Airway epithelial cell (primary cell): ENCODE measurements around a stretch of chr18.

DNA sequence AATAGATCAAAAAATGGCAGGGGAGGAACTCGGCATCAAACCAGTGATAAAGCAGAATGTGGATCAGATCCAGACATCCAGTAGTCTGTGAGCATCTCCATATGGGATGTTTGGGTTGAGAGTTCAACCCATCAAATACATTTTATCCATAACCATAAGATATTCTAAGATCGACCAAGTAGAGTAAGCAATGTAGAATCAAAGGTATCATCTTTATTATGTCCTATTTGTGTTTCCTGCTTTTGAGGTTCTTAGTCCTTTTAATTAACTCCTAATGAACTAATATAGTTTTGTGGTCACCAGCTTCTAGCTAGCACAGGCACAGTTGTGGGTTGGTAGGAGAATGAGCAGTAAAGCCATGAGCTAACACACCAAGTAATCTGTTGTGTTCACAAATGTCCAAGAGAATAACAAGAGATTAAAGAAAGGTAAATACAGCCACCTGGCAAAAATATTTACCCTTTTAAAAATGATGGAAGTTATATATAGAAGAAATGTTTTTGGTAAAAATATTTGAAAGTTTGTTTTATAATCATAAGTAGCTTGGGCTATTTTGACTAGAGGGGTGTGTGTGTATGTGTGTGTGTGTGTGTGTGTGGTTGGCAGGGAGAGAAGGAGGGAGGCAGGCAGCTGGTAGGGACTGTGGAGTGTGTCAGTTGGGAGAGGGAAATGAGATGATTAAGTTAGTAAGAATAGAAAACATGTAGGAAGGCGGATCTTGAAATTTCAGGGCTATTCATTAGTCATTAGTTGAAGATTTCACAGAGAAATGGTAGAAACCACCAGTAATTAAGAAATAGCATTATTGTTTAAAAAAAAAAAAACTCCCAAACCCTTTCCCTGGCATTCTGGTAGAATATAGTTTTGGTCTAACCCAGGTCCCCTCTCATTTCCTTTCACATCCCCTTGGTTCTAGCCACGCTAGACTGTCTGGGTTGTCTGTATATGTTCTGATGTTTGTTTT is 161.2 kb downstream of the NEDD4L start:
- RAMPAGE, long total RNA = no peak

DNA sequence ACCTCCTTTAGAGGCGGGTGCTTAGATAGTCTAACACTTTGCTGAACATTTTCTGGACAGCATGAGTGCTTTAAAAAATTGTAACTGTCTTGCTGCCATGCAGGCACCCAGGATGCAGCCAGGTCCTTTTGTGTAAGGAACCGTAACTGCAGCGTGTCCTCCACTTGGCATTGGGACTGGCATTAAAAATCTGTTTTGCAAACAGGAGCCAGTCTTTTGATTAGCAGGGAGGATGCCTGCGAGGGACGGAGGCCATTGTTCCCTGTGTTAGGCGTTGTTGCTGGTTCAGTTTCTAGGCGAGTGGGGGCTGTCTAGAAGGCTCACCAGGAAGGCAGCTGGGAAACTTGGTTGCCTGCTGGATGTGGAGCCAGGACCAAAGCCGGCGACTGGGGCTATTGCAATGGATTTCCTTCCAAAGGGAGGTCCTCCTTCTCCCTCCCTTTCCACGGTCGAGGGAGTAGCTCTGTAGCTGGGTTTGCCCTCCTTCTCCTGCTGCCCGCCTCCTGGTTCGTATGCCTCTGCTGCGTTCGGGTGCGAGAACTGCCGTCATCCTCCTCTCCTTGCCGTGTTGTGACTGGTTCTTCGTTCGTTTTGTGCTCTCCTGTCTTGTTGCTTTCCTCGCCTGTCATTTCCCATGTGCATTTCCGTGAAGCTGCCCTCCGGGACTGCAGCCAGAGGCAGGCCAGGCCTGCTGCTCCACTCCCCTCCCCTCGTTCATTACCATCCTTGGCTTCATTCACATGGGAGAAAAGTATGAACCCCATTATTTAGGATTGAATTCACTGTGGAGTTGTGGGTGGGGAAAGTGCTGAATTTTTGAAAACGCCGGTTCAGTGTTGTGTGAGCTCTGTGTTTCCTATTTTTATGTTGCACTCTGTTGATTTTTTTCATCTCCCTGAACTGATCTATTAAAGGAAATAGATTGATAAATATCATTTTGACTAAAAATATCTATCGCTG is 203.4 kb downstream of the NEDD4L start:
- RAMPAGE, long total RNA = no peak

GRCh38 chr18:58385329-58385895 is 243.5 kb downstream of the ALPK2 start:
- RAMPAGE, long total RNA = no peak

DNA sequence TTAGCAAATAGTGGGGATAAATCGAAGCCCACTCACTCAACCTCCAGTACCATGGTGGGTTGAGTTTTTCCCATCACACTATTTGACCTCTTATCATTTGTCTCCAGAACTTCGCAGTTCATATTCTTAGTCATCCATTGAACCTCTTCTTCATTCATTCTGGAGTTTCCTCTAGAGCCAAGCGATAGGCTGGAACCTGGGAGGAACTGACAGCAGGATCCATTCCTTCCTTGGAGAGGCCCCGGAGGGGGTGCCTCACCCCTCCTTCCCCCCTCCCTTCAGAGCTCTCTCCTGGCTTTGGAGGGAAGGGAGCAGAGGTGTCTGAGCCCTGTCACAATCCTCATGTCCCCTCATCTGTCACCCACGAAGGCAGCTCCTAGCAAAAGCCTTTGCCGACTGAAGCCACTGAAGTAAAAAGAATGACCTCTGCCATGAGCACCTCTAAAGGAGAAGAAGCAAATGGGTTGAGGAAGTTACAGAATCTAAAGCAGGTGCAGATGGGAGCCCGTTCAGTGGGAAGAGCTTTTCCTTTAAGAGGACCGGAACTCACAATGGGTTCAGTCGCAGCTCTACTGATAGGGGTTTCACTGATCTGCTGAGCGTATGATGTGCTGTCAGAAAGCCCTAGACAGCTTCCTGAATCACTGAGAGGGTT is 214.0 kb downstream of the ALPK2 start:
- RAMPAGE, long total RNA = no peak

GRCh38 chr18:58451584-58451937 is 177.3 kb downstream of the ALPK2 start:
- RAMPAGE, long total RNA = no peak

DNA sequence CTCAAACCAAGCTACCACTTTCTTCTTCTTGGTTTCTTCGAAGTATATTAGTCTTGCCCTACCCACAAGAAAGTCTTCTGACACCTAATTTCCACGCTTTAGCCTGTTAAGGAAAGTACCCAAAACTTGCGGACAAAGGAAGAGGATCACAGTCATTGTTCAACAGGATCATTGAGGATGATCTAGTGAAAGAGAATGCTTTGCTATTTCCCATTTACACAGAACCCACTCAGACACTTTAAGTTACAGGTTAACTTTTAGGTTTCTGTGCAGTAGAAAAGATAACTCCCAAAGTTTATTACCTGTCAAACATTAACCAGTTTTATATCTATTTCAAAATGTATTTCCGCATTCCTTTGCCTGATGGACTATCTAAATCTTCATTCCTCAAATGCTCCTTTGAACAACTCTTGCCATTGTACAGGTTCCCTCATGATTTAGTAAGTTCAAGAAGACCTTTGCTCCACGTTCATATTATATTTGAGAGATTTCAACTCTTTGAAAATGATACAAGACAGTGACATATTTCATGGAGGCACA is 102.1 kb downstream of the ALPK2 start:
- RAMPAGE, long total RNA = no peak

GRCh38 chr18:58592382-58593000 is 36.4 kb downstream of the ALPK2 start:
- RAMPAGE, long total RNA = no peak

DNA sequence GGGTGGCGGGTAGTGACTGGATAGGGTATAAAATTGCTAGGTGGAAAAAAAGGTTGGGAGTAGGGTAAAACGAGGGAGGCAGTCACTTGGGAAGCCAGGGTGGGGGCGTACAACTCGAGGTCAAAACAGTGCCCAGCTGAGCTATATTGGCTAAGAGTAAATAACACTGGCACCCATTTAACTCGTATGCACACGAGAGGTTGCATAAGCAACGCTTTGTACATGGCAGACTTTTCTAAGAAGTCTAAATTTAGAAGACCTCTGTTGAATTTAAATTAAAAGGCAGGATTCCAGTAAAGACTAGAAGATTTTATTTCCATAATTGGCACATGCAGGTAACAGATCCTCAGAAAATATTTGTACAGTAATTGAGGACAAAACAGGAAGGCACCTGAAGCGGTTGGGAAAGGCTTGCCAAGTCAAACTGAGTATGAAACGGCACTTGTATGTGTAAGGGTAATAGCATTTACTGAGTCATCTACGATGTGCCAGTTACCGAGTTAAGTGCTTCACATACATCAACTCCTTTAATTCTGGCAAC is 1.5 kb upstream of the MALT1 start:
- RAMPAGE, long total RNA = no peak

DNA sequence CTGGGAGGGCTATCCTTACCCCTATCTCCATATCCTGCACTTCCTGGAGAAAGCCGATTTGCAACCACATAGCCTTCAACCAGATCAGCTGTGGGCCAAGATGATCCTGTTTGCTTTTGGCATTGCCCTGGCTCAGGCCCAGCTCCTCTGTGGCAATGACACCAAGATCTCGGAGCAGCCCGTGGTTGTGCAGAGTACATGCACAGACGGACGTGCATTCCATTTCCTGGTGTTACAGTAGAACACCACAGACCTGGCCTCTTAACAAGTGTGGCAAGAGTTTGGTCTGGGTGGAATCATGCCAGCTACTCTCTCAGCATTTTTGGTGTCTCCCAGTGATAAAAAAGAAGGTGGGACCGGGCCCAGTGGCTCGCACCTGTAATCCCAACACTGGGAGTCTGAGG is 20.0 kb downstream of the MALT1 start:
- RAMPAGE, long total RNA = no peak

GRCh38 chr18:58754603-58755082 is 83.4 kb downstream of the MALT1 start:
- RAMPAGE, long total RNA = no peak

GRCh38 chr18:58789336-58790369 is 75.0 kb upstream of the ZNF532 start:
- RAMPAGE, long total RNA = no peak

GRCh38 chr18:58864570-58864684 is 250 bp upstream of the ZNF532 start:
- RAMPAGE, long total RNA = no peak

DNA sequence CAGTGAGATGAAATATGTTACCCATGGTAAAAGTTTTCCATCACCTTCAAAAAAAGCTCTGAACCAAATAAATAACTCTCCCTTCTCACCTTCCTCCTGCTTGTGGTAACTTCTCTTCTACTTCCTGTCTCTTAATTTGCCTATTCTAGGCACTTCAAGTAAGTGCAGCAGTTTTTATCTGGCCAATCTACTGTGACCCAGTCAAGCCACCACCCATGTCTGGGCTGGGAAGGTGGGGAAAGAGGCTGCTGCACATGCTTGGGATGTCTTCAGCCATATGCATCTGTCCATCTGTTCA is 31.5 kb downstream of the ZNF532 start:
- RAMPAGE, long total RNA = no peak

GRCh38 chr18:58966705-58967203 is 102.1 kb downstream of the ZNF532 start:
- RAMPAGE, long total RNA = no peak

DNA sequence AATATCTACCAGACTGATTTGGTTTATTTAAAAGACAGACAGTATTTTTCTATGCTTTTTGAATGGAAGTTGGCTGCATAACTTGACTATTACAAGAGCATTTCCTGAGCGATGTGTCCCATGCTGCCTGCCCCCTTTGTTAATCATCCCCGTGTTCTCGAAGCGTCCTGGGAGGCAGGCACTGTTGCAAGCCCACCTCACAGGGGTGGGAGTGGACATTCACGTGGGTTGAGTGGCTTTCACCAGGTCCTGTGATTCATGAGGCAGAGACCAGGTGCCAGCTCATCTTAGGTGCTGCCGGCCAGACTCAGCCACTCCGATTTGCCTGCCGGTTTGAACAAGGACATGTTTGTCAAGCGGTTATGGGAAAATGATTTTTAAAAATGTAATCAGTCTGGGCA is 112.5 kb downstream of the ZNF532 start:
- RAMPAGE, long total RNA = no peak

DNA sequence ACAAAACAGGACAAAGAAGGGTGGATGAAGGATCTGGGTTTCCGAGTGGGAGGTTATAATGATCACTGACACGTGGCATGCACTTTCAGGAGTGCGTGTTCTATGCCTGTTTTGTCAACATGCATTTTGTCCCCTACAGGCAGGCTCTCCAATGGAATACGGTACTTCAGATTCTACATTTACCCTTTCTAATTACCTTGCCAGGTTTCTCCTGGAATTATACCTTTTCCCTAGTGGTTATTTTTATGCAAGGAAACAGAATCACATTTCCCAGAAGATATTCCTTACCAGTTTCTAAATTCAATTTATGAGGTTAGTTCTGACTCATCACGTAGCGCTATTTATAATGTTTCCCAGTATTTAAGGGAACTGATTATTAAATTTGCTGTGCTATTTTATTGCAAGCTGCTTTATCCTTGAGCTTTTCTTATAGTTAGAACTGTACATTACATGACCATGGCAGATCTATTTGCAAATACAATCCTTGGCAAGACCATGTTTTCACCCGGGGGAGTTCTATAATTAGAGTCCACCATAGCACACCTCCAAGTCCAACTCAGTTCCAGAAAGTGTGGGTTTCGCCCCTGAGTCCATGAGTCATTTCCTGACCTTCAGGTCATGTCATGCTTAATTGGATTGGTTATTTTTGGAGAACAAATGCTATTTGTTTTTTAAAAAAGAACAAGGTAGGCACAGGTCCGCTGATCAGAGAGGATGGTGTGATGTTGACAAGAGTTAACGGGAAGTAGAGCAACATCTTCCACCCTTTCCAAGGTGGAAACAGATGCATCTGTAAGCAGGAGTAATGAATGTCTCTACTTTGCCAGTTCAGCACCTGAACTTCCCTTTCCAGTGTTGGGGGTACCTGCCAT is 126.6 kb downstream of the ZNF532 start:
- RAMPAGE, long total RNA = no peak

- RAMPAGE, long total RNA = no peak
These were observed 131.3 kb upstream of the SEC11C start for GRCh38 chr18:59008051-59009093.

GRCh38 chr18:59409214-59409822 is 50.3 kb upstream of the LMAN1 start:
- RAMPAGE, long total RNA = no peak

- RAMPAGE, long total RNA = no peak
These were observed 67.5 kb downstream of the CCBE1 start for GRCh38 chr18:59629710-59630085.

GRCh38 chr18:59846959-59847637 is 52.7 kb upstream of the PMAIP1 start:
- RAMPAGE, long total RNA = no peak